ENCODE measurements around a stretch of chr6.

GRCh38 chr6:110329053-110330364 lies 28.6 kb downstream of the METTL24 start:
- PRO-cap = no peak

DNA sequence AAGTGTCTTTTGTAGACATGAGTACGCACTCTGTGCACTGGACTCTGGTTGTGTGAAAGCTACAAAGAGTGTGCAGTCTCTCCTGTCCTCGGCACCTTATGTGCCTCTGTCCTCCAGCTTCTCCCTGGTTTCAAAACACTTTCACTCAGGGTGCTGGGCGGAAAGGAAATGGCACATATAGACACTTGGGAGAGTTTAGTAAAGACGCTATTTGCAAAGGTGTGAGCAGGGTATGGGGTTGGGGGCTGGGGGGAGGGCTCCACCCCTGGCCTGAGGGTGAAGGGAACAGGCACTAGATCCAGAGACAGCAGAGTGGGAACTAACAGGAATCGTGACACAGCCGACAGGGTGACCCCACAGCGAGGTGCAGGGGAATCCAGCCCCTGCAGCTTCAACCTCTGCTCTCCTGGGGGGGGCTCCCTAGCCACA lies 66.4 kb upstream of the SLC22A16 start:
- PRO-cap = no peak

GRCh38 chr6:110549301-110549851 lies 73.0 kb upstream of the SLC22A16 start:
- PRO-cap = no peak

GRCh38 chr6:110566424-110567271 lies 90.2 kb upstream of the SLC22A16 start:
- PRO-cap = no peak

GRCh38 chr6:110746542-110747085 lies 68.7 kb downstream of the CDK19 start:
- PRO-cap = no peak

DNA sequence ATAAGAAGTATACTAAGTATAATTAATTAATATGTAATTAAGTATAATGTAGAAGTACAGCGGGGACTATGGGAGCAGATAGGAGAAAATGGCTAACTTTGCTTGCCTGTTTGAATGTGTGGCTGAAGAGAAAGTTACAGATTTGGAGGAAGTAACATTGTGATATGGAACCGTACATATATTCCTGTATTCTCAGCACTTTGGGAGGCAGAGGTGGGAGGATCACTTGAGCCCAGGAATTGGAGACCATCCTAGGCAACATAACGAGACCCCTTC lies 812 bp downstream of the GTF3C6 start:
- PRO-cap = unidirectional peak, minus-strand start at position 100 of the sequence; unidirectional peak, minus-strand start at position 120 of the sequence

- PRO-cap = no peak
Observed at GRCh38 chr6:111075993-111076518, 11.2 kb upstream of the SLC16A10 start.

- PRO-cap = no peak
Observed at GRCh38 chr6:111387442-111388381, 95.3 kb downstream of the REV3L start.

- PRO-cap = no peak
Observed at GRCh38 chr6:111415467-111416017, 67.5 kb downstream of the REV3L start.

DNA sequence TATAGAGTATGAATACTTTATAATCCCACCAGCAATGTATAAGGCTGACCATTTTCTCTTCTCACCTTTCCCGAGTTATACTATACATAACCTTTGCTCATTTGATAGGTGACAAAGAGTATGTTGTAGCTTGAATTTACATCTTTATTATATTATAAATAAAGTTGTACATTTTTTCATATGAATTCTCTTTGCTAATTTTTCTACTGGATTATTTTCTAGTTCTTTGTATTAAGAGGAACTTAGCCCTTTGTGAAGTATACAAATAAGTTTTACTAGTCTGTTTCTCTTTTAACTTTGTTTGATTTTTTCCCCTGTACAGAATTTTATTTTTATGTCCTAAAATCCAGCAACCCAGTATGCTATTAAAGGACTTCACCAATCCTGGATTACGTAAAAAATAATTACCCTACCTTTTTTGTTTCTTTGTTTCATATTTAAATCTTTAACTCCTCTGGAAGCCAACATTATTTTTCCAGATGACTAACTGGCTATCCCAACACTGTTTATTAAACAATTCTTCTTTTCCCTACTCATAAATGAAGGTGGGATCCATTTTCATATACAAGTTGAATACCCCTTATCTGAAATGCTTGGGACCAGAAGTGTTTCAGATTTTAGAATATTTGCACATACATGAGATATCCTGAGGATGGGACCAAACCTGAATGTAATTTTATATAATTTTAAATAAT lies 7.4 kb downstream of the REV3L start:
- PRO-cap = no peak

- PRO-cap = no peak
Observed at GRCh38 chr6:111554743-111555638, 50.7 kb downstream of the TRAF3IP2 start.

GRCh38 chr6:111566767-111567769 lies 38.6 kb downstream of the TRAF3IP2 start:
- PRO-cap = bidirectional peak, plus-strand start at chr6:111567280, minus-strand start at chr6:111567347

DNA sequence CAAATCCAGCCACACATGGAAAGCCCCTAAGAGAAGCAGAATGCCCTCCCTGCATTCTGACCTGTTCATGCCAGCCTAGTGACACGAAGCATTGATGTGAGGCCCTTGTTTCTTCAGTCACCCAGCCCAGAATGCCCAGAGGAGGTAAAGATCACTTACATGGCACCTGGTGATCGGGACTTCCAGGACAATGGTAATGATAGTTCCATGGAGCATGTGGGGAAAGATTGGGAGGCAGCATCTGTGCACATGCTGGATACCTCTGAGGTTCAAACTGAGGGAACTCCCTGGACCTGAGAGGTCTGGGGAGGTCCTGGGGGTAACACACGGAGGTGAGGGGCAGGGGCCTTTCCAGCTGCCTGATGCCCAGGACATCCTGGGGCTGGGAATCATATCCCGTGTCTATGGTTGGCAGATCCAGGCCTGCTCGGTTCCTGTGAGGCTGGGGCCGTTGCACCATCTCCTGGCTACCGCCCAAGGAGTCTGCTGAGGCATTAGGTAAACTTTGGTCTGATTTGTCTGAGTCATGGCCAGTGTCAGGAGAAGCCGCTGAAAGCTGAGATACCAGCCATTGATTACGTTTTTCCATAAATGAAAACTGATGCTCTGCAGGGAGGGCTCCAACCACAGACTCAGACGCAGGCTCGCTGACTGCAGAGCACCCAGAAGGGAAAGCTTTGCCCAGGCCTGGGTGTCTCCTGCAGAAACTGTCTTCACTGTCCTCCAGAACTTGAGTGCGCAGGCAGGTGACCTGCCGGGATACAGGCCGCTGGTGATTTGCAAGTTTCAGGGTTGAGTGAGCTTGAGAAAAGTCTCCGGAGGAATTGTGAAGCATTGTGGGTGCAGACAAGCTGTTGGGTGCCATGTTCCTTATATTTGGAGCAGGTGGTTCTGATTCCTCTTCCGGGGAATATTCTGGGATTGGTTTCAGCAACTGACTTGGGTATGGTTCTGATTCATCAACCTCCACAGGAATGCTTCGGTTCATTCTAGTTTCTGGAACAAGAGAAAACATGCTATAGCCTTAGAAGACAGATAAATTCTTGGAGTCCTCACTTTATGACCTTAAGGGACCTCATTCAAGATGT lies 14.2 kb downstream of the TRAF3IP2 start:
- PRO-cap = no peak

- PRO-cap = no peak
Observed at GRCh38 chr6:111599223-111600062, 6.2 kb downstream of the TRAF3IP2 start.

GRCh38 chr6:111603959-111604760 lies 1.5 kb downstream of the TRAF3IP2 start:
- PRO-cap = bidirectional peak, plus-strand start at chr6:111604685, minus-strand start at chr6:111604641

- PRO-cap = no peak
Observed at GRCh38 chr6:111628427-111629059, 22.9 kb upstream of the TRAF3IP2 start.

DNA sequence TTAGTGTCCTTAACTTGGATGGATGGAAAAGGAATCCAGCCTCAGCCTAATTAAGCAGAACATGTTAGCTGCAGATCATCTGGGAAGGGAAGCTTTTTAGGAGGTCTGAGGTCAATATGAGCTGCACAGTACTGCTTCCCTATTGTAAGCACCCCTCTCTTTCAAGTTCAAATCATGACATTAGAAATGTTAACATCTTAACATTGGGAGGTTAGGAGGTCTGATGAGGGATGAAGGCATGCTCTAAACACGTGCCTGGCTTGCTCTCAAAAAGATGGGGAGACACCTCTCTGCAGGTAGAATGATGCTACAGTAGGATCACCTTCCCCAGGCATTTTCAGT lies 102.6 kb upstream of the TRAF3IP2 start:
- PRO-cap = no peak

GRCh38 chr6:111714916-111715816 lies 109.5 kb upstream of the TRAF3IP2 start:
- PRO-cap = no peak

GRCh38 chr6:111734325-111734656 lies 128.6 kb upstream of the TRAF3IP2 start:
- PRO-cap = no peak

- PRO-cap = no peak
Observed at GRCh38 chr6:111754234-111754806, 118.9 kb downstream of the FYN start.

All from REH cell (cell line).